Aortic smooth muscle cell (primary cell): ENCODE measurements around a stretch of chr14.

DNA sequence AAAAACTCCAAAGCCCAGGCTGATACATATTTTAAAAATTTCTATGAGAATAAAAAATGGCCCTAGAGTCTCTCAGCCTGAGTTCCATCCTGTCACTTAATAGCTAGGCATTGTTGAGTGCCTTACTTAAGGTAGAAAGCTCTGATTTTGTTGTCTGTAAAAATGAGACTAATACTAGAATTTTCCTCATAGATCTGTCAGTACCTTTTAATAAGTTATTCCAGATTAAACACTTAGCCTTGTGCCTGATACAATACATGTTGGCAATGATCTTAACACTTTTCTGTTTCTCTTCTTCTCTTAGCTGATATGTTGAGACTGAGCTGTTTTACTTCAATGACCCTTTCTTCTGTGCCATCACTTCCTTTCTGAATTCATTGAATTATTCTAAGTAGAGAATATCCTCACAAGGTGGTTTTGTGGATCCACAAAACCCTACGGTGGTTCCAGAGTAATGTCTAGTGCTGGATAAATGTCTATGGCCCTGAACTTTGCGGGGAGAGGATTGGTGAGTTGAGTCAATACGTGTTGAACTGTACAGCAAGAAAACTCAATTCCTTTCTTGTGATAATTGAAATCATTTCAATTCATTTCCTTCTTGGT, 1177.4 kb downstream of the VRK1 start:
- RRBS = no CpG with 5 or more reads among the region's 3 CpGs

DNA sequence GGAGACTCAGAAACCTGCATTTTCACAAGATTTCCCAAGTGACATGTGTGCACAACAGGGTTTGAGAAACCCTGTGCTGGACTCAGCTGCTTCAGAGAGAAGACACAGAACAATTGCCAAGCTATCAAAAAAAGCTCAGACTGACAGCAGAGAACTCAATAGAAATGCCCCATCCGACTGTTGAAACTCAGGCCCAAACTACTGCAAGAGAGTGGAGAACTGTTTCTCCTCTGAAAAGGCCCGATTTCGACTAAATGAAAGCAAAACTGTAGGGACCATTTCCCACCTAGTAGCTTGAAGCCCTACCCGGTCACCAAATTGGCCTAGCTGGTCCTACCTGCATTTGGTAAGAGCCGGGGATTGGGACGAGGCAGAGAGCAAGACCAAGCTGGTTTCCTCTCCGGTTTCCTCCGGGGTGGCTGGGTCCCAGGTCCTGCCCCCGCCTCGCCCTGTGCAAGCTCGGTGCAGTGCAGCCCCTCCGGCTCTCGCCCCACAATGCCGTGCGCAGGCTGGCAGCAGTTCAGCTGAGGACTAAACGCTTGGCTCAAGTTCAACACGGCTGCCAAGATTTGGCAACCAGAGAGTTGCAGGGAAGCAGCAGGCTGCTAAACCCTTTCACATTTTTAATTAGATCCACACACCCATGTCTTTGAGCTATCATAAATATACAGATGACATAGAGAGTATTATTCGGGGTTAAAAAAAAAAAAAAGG, 1180.6 kb downstream of the VRK1 start:
- RRBS = 3% methylated on average over 7 of the region's 18 CpGs

DNA sequence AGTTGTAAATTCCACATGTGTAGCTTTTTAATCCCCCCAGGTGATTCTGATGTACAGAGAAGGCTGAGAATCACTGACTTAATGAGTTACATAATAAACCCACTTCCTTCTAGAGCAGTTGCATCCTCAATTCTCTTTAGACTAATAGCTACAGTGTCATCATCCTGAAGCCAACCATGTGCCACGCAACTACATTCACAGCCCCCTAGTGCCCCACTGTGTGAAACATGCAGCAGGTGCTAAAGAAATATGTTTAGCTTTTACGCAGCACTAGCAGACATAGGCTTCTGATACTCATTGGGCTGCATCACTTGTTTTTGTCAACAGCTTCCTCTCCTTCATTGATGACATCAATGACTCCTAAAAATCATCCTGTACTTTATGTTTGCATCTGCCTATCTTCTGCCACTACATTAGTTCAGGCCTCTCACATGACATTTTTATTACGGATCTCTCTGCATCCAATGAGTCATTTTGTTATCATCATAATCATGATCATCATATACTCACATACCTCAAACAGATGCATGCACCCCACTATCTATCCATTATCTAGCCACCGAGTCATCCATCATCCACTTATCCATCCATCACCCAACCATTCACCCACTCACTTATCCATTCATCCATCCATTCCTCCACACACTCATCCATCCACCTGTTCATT, 1168.1 kb downstream of the BCL11B start:
- RRBS = no CpG with 5 or more reads among the region's 4 CpGs

- RRBS = no CpG with 5 or more reads among the region's 5 CpGs
Observed at GRCh38 chr14:98147117-98147511, 1124.9 kb downstream of the BCL11B start.

- RRBS = no CpG with 5 or more reads among the region's 1 CpG
Observed at GRCh38 chr14:98273169-98273611, 998.8 kb downstream of the BCL11B start.

GRCh38 chr14:98351637-98351916, 920.4 kb downstream of the BCL11B start:
- RRBS = no CpG with 5 or more reads among the region's 2 CpGs

DNA sequence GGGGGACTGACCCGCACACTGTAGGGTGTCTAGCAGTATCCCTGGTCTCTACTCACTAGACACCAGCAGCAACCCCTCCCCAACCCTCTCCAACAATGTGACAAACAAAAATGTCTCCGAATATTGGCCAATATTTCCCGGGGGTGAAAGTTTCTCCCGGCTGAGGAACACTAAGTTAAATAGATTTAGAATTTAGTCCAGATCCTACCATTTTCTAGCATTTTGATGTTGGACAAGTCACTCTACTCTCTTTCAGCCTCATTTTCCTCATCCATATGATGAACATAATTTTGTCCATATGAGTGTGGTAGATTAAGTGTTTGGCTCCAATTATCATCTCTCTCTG, 647.4 kb downstream of the BCL11B start:
- RRBS = no CpG with 5 or more reads among the region's 4 CpGs

- RRBS = no CpG with 5 or more reads among the region's 9 CpGs
Observed at GRCh38 chr14:99017003-99017478, 255.0 kb downstream of the BCL11B start.

DNA sequence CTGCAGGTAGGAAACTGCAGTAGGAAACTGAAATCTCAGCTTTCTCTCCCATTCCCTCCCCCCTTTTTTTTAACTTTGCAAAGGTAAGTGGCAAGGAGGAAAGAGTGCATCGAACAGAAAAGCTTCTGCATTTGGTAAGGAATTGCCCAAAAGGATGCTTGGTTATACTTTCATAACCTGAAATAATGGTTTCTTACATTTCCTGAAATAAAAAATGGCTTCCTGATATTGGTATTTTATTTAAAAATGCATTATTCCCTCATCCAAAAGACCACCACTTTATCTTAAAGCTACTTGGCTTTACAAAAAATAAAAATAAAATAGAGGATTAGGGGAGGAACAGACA, 101.8 kb downstream of the BCL11B start:
- RRBS = no CpG with 5 or more reads among the region's 1 CpG

DNA sequence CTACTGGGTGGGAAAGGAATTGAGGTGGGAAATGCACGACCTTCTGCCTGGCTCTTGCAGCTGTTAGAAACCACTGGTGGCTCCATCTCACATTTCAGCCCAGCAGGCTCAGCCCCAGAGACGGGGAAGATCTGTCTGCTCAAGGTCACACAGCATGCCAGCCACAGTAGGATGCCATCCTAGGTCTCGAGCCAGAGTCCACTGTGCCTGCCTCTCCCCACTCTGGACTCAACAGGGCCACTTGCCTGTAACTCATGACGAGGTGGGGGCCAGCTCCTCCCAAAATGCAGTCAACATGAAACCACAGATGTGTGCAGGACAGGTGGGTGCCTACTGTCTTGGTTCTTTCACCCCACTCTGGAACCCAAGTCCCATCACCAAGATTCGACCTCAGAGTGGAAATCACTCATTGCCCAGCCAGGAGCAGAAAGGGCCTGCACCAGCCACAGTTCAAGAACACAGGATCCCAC, 23.2 kb downstream of the BCL11B start:
- RRBS = no CpG with 5 or more reads among the region's 5 CpGs

DNA sequence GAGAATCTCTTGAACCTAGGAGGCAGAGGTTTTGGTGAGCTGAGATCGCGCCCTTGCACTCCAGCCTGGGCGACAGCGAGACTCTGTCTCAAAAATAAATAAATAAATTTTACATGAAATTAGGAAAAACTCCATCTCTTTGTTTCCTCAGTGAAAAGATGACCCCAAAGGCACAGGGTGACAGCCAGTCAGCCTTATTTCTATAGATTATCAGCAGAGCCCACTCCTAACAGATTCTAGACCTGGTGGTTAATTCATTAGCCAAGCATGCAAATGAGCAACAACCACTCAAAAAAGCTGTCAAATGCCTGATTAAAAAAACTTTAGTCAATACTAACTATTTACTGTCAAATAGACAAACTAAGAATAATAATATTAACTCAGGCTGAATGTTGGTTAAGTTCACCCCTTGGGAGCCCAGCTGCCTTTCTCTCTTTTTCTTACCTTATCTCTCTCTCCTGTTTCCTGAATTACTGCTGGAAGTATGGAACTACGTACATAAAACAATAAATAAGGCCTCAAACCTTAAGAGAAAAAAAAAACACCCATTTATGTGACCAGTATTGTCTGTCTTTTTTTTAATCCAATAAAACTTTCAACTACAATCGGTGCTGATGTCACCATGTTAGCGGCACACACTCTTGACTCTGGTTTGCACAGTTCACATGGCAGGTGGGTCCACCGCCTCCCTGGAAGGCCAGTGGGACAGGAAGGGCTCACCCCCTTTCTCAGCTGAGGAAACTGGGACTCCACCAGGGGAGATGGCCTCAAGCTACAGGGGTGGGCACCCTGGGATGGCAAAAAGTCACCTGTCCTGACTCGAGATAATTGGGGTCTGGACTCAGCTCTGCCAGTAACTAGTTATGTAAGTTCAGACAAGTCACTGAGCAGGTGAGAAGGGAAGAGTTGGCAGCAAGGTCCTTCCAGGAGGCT, 21.4 kb downstream of the BCL11B start:
- RRBS = no CpG with 5 or more reads among the region's 9 CpGs

GRCh38 chr14:99468621-99469448, 11.8 kb downstream of the SETD3 start:
- RRBS = no CpG with 5 or more reads among the region's 9 CpGs

DNA sequence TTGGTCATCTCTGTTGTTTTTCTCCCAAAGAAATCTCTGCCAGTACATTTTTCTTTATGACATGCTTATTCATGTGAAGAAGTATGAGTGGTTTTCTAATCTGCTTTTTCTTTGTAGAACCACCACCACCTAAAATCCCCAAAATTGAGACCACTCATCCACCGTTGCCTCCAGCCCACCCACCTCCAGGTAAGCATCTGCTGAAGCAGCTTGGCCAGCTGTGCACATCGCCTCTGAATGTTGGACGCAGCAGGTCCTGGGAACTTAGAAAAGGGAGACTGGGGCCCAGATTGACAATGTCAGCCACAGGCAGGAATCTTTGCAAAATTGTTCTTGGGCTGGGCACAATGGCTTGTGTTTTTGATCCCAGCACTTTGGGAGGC, 25.7 kb downstream of the CCNK start:
- RRBS = no CpG with 5 or more reads among the region's 3 CpGs

DNA sequence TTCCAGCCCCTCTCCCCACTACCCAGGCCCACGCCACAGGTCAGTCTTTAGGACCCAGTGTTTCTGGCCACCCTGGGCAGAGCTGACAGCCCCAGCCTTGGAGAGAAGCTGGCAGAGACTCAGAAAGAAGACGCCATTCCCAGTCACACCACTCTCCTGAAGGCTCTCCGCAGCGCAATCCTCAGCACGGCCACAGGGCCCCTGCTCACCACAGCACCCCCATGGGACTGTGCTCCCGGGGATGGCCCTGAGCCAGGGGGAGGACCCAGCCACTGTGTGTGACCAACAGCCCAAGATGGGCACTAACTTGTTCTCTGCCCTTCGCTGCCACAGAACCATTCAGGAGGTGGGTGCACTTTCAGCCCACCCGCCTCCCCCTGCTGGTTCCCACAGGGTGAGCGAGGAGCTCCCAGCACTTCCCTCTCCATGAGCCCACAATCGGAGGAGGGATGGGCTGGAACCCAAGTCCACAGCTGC, 57.1 kb downstream of the CCNK start:
- RRBS = no CpG with 5 or more reads among the region's 10 CpGs

DNA sequence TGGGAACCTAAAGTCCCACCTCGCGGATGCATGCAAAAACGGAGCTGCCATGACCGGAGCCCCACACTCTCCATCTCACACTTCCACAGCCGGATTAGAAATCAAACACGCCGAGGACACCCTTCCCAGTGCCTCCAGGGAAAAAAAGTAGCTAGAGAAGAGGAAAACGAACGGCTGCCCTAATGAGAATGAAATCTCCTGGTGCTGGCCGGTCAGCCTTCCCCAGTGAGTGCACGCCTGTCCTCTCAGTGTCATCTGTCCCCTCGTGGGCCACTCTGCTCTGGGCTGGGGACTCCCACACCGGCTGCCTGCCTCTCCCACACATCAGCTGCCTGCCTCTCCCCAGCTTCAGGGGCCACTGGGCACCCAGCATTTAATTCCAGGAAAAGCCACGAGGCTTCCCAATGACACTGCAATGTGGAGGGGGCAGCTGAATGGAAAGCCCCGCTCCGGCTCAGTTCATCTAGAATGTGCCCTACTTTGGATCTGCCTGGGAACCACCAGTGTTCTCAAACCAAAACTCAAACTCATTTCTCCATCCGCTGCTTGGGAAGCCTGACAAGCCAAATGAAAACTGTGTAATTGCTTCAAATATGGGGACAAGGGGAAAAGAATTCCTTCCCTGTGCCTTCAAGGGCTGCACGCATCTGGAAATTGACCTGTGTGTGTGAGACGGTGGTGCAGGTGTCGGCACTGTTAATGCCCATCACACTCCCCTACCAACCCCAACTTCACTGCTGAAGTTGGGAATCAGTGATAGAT, 58.9 kb downstream of the CCDC85C start:
- RRBS = 56% methylated on average over 7 of the region's 20 CpGs

- RRBS = no CpG with 5 or more reads among the region's 18 CpGs
Observed at GRCh38 chr14:99554038-99554736, 49.8 kb downstream of the CCDC85C start.

- RRBS = no CpG with 5 or more reads among the region's 6 CpGs
Observed at GRCh38 chr14:99593931-99594513, 10.0 kb downstream of the CCDC85C start.

- RRBS = no CpG with 5 or more reads among the region's 11 CpGs
Observed at GRCh38 chr14:99595901-99596624, 7.9 kb downstream of the CCDC85C start.

DNA sequence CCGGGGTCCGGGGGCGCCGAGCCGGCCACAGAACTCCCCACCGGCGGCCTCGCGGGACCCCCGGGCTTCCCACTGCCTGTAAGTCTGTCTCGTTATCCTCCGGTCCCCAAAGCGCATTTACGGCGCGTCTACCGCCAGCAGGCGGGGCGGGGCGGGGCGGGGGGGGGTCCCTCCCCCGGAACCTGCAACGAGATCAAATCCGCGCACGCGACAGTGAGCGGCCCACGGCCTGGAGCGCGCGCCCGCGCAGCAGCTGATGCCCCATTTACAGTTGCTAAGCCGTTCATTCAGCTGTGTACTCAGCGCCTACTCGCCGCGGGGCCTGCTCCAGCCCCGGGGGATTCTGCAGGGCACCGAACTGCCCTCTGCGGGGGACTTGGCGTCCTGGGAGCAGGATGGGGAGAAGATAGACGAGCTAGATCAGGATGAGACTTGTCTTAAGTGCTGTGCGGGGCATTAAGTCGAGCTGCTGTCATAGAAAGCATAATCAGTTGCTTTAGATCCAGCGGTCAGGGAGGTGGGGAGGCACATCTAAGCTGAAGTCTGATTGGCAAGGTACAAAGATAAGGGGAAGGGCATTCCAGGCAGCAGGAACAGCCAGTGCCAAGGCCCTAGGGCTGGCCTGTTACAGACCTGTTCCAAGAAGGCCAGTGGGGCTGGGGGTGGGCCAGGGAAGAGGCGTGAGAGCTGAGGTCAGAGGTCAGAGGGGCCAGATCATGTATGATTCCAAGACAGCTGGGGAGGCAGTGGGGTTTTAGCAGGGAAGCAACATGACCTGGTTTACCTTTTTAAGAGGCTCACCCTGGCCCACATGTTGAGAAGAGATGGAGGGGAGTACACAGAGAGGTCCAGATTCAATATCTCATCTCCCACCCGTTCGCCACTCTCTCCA, 1.5 kb upstream of the CCDC85C start:
- RRBS = 4% methylated on average over 7 of the region's 50 CpGs

DNA sequence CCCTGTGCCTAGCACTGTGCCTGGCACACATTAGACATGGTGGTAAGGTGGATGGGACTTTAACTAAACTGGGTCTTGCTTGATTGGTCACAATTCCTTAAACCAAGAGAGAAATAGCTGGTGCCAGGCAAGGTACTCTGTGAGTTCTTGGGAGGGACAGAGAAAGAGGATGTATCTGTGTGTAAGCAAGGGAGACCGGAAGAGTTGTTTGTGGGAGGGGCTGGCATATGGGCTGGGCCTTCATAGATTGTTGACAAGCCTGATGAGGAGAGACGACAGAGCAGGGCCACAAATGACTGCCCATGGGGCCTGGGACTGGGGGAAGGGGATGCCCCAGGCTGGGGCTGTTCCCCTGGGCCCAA, 11.6 kb upstream of the CYP46A1 start:
- RRBS = no CpG with 5 or more reads among the region's 2 CpGs